H7 (cell line): ENCODE measurements around a stretch of chr22.

GRCh38 chr22:30234797-30235341 is 11.7 kb downstream of the LIF start:
- RAMPAGE, long total RNA = no peak

GRCh38 chr22:30235631-30236271 is 10.8 kb downstream of the LIF start:
- RAMPAGE, long total RNA = no peak

- RAMPAGE, long total RNA = no peak
These were observed 5.0 kb downstream of the LIF start for GRCh38 chr22:30241401-30242086.

DNA sequence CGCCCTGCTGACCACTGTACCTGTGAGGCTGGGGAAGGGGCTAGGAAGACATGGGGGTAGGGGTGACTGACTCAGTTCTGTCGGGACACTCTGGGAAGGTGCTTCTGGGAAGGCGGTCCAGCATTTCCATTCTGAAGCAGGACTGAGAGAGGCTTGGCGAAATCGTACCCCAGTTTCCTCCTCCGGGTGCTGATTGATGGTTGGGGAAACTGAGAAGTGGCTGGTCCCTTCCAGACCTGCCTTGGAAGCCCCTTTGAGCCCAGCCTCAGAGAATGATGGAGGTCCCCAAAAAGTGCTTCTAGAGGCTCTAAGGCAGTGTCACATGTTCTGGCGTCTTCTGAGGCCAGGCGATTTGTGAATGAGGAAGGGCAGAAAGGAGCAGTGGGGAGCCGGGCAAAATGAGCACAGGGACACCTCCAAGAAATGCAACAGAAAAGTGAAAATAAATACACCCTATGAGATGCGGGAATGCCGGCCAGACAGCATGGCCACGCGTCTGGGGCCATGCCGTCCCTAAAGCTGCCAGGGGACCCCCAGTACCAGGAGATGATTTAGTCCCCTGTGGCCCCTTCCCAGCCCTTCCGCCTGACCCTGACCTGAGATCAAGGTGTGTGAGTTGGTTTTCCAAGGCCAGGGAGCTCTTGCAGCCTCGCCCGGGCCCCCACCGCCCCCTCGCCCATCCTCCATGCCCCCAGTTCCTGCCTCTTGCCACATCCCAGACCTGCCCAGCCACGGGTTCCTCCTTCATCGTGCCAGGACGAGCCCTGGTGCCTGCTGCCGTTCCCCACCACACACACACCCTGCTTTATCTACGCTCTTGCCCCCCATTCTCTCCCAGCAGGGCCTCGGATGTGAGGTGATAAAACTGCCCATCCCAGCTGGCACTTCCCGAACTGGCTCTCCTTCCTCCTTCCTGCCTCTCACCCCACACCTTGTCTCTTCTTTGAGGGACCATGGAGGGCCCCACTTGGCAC is 1.2 kb upstream of the LIF start:
- RAMPAGE, long total RNA = no peak

- RAMPAGE, long total RNA = no peak
These were observed 9.8 kb downstream of the CASTOR1 start for GRCh38 chr22:30279372-30280040.

GRCh38 chr22:30286998-30287197 is 2.4 kb downstream of the CASTOR1 start:
- RAMPAGE, long total RNA = no peak

DNA sequence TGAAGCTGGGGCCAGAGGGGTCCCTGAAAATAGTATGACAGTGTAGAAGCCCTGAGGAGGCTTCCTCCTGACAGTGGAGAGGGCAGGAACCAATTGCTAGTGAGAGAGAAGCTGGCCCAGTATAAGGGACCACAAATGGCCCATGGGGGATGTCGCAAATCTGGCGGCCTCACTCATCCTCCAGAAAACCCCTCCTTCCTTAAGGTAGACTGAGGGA is 17.7 kb upstream of the CASTOR1 start:
- RAMPAGE, long total RNA = no peak

- RAMPAGE, long total RNA = no peak
These were observed 8.9 kb downstream of the TBC1D10A start for GRCh38 chr22:30317822-30318352.

DNA sequence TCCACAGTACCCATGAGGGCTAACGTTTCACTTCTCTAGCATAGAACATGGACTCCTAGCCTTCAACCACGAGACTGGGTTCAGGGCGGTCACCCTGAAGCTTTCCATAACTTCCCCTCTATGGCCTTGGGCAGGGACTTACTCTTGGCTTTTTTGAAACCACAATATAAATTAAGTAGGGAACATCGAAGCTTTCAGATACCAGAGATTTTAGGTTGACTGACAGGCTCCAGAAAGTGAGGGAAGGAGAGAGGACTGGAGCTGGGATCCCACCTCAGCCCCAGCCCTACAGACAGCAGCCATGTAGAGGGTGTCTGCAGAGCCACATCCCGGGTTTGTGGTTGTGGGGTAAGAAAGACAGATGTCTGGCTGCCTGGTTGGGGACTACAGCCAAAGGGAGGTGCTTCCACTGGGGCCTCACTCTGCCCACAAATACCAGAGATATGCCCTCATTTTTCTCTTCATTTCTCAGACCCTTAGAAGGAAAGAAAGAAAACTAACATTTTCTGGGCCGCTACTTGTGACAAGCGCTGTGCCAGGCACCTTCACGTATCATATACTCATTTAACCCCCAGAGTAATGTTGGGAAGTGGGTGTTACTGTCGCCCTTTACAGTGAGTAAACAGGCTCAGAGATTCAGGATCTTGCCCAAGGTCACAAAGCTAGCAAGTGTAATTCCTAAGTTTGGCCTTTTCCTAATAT is 2.4 kb downstream of the TBC1D10A start:
- RAMPAGE, long total RNA = no peak

DNA sequence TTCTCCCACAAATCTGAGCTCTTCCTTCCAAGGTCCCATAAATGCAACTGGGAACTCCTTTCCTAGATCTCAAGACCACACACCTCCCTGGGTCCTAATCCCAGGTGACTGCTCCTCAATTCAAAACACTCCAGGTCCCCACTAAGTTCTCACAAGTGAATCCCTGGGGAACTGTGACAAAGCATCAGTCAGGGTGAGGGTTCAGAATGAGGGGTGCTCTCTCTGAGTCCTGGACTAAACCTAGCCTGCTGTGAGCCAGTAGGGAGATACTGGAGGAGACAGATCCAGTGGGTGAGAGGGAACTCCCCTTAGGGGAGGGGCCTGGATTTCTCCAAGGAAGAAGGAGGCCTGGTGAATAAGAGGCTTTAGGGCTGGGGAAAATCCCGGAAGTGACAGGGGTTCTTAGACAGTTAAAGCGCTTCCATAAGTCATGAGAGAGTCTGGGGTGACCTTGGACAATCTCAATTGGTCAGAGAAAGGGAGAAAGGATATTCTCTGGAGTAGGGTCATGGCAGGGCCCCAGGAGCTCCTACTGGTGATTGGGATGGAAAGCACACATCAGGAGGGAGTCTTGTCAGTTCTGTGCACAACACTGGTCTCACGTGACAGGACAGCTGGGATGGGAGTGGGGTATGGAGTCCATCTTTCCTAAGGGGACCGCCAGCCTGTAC is 1.7 kb downstream of the TBC1D10A start:
- RAMPAGE, long total RNA = no peak

DNA sequence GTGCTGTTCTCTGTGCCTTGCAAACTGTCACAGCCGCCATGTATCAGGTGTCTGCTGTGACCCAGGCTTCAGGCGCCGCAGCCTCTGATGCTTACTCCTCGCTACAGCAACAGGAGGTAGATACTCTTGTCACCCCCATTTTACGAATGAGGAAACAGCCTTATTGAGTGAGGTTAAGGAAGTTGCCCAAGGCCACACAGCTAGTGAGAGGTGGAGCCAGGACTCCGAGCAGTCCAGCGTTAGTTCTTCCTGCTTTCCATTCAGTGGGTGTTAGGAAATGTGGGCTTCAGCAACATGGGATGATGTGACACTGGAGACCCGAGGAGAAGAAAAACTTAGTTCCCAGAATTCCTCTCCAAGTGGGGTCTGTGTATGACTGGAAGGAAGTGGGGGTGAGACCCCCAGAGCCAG is 14.3 kb downstream of the RNF215 start:
- RAMPAGE, long total RNA = no peak

DNA sequence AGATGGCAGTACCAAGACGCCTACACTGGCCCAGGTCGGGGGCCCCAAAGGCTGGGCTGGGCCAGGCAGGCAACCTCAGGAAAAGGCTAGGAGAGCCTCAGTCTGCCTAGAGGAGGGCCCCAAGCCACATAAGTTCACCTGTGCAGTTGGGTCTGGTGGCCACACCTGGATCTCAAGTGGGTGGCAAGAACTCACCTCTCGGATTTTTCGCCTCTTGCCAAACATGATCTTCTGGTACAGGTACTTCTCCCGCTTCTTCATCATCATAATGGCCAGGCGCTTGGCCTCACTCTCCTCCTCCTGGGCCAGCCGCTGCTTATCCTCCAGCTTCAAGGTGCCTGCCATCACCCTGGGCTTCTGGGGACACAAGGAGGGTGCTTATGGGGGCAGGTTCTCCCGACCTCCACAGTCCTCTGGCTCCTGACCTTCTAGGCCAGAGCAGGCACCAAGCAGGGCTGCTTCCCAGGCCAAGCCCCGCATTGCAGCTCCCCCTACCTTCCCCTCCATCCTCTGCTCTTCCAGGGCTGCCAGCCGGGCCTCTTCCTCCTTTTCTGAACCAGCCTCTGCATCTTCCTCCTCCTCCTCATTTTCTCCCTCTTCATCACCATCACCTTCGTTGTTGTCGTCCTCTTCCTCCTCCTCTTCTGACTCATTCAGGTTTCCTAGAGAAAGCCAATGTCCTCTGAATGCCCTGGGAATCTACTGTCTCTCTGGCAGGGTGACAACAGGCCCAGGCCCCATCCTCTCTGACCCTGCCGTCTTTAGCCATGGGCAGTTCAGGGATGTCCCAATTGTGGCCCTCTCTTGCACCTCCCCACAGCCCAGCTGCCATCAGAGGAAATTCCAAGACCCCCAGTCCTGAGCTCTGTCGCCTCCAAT is 4.4 kb upstream of the GAL3ST1 start:
- RAMPAGE, long total RNA = no peak

GRCh38 chr22:30665675-30666142 is 2.0 kb downstream of the DUSP18 start:
- RAMPAGE, long total RNA = no peak

DNA sequence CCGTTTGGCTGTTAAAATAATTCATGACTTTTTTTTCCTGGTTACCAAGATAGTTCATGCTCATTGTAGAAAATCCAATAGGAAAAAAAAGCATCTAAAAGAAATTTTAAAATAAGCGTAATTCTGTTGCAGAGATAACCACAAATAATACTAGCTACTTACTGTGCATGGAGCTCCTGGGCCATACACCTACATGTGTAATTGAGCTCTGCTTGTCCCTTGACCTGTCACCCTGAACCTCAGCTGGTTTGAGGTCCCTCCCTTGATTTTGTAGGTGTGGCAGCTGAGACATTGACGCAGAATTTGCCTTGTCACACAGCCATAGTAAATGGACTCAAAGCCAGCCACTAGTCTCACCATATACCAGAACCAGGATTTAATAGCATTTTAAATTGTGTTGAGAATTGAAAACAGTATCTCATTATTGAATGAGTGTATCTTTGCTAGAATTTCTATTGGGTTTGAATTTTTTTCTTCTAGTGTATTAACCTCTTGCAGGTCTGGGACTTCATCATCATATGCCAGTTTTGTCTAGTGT is 135.2 kb downstream of the MORC2 start:
- RAMPAGE, long total RNA = no peak

DNA sequence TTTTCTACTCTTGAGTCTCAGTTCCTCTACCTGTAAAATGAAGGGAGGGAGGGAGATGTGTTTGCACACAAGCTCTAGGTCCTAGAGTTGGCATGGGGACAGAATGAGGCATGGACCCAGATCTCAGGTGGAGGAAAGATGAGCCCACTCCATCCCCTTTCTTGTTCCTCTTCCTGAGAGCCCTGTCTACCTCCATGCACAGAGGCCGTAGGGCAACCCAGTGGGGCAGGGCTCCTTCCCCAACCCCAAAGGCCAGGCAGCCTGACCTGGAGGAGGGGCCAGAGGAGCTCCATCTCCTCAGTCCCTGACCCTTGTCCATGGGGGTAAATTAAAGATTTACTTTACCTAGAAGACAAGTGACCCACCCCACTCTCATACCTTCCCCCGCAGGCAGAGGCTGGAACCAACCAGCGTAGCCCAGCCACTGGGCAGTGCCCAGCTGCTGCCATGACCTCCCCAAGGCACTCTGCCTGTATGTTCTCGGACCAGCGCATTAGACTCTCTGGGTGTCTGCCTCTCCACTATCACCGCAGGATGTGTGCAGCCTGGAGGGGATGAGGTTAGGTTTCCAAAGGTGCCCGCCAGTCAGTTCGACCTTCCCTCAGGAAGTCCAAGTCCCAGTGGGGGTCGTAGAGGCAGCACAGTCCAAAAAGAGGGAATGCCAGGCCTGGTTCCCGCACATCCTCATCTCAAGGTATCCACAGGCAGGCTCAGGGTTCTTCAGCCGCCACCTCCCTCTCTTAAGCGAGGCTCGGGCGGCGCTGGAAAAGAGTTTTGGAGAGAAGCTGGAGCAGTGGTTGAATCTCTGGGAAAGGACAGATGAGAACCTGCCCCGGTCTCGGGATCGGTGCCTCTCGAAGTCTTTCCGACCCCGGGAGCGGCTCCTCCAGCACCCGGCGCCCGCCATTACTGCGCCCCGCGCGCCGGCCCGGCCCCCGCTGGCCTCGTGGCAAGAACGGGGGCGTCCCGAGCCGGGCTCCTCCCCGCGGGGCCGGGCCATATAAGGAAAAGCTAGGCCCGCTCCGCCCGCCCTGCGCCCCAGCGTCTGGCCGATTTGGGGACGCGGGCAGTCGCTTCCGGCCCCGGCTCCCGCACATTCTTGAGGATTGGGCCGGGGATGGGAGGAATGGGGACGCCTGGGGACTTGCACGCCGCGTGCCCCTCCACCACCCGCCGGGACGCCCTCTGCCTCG is 3.2 kb downstream of the SMTN start:
- RAMPAGE, long total RNA = no peak

- RAMPAGE, long total RNA = no peak
These were observed 9.3 kb downstream of the SMTN start for GRCh38 chr22:31090407-31090901.

- RAMPAGE, long total RNA = no peak
These were observed 2.5 kb downstream of the INPP5J start for GRCh38 chr22:31124981-31126047.

GRCh38 chr22:31127180-31127726 is 4.5 kb downstream of the INPP5J start:
- RAMPAGE, long total RNA = start-site peak on the plus strand at chr22:31127386-31127434, 16 reads

- RAMPAGE, long total RNA = no peak
These were observed 19.1 kb downstream of the LIMK2 start for GRCh38 chr22:31231037-31231672.

- RAMPAGE, long total RNA = no peak
These were observed 23.4 kb downstream of the PIK3IP1 start for GRCh38 chr22:31268668-31269451.